ENCODE results near the genes SLC15A1 and CLYBL.

DNA sequence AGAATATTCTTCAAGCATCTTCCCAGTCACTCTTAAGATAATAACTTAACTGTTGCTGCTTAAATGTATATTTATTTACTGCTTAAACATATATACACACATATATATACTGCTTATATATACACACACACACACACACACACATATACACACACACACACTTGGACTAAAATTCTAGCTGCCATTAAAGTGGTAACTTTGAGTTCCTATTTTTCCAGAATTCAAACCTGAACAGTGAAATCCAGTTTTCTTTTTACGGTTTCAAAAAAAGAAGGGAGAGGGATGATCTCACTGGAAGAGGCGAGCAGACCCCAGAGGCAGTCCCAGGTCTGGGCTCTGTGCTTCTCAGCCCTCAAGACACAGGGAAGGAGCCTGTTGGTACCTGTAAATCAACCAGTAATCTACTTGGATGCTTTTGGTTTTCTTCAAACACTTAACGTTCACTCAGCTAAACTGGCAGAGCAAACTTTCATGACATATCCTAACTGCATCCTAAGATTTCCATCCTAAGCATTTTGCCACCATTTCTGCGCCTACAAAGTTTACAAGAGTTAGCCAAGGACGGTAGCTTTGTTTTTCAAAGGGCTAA is 1.5 kb downstream of the STK24 start:
- PRO-cap = no peak

GRCh38 chr13:98653362-98653785 is 76.5 kb upstream of the STK24 start:
- PRO-cap = unidirectional peak, minus-strand start at chr13:98653526

GRCh38 chr13:98752522-98753144 is at the start of gene SLC15A1:
Gene SLC15A1, minus strand, starts transcription at chr13:98752672.
- PRO-cap = unidirectional peak, minus-strand start at chr13:98752669

GRCh38 chr13:98881685-98882164 is 96.1 kb downstream of the DOCK9 start:
- PRO-cap = no peak

DNA sequence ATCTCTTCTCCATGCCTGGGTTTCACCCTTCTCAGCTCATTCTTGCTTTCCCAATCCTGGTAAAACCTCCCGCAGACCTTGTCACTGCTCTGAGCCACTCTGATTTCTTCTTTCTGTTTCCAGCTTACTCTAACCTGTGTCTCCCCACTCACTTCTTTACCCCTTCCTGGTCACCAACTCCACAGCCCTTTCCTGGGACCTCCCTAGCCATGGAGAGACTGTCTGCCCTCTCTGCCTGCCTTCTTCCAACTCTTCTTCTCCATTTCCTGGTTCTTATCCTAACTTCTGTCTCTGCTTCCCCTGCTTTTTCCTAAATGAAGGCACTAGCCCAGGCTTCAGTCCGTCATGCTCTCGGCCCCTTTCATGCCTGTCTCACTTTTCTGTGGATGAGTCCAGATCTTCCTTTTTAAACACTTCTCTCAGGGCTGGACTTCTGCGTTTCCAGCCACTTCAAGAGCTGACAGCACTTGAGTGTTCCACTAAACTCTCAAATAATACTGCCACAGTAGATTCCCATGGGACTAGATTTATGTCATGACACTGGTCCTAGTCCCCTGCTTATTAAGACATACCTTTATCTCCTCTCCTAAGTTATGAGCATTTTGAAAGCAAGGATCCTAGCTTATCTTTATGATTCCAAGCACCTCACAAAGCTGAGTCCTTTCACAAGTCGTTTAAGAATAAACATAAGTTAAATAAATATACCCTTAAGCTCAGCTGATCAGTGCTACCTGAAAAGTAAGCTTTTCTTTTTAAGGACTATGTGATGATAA is 31.0 kb downstream of the DOCK9 start:
- PRO-cap = no peak

- PRO-cap = no peak
These were observed 5.2 kb downstream of the DOCK9 start for GRCh38 chr13:98972357-98973318.

DNA sequence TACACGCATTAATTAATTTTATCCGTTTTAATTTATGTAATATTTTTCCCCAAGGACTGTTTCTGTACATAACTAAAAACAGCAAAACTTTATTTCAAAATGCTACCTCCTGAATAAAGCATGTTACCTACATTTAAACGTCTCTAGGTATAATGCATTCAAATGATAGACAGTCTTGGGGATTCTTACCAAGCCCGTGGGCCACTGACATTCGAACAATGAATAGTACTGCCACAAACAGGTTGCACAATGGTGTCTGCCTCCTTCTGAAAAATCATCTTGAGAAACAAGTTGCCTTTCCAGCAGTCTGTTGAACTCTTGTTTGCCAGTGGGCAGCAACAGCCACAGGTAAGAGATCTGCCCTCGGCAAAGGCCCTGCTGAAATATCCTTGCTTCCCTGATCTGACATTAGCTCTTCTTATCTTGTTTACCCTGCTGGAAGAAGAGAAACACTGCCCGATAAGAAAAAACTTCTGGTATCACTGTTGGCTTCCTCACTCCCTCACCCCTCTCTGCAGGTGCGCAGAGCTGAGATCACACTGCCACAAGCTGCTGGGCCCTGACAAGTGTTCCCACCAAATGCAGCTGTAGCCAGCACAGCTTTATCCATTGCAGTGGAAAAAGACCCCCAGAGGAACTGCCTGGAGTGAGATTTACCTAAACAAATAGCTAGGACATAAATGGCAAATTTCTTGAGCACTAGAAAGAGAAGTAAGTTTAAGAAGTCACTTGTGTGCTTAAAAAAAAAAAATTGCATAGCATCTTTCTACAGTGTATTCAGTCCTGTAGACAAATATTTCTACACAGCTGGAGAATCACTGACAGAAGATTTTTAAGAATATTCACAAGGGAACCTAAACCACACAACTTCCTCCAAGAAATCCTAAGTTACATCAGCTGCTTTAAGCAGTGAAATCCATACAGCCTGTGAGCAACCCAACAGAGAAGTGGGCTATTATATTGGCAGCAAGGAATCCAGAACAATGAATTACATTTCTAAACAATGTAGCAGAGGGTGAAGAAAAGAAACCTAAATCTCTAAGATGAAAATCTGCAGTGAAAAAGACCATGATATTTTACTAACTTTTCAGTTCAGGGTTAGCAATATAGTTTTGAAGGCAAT is 1.8 kb downstream of the DOCK9 start:
- PRO-cap = no peak

GRCh38 chr13:99086000-99087102 is 108.5 kb upstream of the DOCK9 start:
- PRO-cap = bidirectional peak, plus-strand start at chr13:99086771, minus-strand start at chr13:99086668

DNA sequence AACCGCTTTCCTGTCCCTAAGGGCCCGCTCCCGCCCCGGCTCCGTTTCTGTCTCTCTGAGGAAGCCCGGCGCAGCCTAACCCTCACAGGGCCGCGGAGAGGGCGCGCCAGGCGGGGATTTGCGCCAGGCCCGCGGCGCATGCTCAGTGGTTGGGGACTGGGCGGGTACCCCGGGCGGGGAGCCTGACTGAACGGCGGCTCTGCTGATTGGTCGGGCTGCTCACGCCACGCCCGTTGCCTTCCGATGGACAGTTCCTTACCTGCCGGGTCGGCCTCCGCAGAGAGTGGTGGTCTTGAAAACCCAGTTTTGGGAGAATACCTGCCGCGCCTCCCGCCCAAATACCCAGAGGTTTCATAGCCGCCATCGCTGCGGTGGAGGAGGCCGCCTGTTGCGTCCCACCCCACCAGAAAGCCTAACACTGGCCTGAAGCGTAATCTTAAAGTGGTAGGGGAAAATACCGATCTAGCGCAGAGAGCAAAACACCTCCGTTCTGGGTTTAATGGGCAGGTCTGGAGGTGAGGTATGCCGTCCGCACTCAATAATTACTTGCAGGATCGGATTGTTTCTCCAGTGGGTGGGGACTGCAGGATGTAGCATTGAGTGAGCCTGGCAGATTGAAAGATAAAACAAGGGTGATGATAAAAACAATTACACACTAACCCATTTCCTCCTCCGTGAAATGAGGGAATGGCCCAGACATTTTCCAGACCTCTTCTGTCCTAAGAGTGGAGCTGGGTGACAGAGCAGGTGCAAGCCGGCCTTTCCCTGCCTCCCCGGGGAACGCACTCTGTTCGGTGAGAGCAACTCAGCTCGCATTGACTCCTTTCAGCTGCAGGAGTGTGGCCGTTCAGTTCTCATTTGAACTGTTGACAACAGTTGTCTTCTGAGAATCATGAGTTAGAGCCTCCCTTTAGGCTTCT is 110.0 kb upstream of the DOCK9 start:
- PRO-cap = bidirectional peak, plus-strand start at position 236 of the sequence, minus-strand start at position 49 of the sequence

GRCh38 chr13:99196858-99197185 is 3.8 kb upstream of the UBAC2 start:
- PRO-cap = no peak

GRCh38 chr13:99214802-99215345 is 14.2 kb downstream of the UBAC2 start:
- PRO-cap = no peak

DNA sequence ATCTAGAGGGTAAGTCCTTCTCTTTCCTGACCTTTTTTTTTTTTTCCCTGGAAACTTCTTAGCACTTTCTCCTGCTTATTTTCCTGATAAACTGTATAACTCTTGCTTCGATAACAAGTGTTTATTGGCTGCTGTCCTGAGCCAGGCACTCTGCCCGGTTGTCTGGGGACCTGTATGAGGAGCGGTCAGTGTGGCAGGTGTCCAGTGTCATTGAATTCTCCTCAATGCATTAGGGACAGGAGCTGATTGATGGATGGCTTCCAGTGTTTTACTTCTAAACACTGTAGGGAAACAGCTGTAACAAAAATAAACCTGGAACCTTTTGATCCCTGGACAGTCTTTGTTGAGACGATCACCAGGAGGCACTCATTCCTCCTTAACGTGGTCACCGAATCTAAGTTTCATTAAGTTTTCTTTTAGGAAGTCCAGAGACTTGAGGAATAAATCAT is 17.8 kb downstream of the UBAC2 start:
- PRO-cap = no peak

- PRO-cap = no peak
These were observed 28.2 kb downstream of the UBAC2 start for GRCh38 chr13:99228575-99229490.

- PRO-cap = no peak
These were observed 19.5 kb upstream of the GPR18 start for GRCh38 chr13:99277543-99278222.

- PRO-cap = no peak
These were observed 5.3 kb downstream of the GPR183 start for GRCh38 chr13:99301895-99302333.

DNA sequence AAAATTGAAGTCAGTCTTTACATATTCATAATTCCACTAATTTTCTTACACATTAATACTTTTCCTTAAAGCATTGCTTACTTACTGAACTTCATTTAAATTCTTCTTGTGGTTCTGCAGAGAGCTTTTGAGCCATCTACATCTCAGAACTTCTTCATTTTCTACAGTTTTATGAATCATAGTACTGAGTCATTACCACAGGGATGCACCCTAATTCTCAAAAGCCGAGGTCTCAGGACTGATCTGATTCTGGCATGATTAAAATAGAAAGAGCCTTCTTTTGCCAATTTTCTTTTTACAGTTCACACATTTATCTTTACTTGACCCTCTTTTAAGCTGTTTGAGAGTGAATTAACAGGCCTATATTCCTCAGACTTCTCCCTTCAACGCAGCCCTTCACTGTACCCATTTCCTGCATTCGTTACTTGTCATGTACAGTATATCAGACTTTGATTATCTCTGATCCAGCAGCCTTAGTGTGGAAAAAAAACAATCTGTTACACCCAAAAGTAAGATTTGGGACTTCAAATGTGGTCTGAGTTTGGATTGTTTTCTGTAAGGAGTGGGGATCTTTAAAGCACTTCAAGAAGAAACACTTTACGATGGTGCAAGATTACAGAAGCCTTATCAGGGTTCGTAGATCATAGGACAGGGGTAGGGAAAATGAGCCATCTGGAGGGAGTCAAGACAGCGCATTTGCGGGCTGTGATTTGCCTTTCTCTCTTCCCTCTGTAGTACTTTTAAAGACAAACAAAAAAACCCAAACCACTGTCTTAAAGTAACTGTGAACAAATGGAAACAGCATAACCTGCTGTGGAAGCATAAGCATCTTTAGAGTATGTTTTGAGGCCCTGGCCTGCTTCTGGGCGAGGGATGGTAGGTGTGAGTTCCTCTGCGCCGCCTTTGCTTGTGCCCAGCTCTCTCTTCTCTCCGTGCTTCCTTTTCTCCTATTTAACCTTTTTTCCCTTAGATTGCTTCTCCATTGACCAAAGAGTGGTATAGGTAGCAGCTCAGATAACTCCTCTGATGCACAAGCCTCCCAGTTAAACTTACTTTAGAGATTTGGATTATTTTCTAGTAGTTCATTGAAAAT is 15.3 kb upstream of the GPR183 start:
- PRO-cap = no peak

DNA sequence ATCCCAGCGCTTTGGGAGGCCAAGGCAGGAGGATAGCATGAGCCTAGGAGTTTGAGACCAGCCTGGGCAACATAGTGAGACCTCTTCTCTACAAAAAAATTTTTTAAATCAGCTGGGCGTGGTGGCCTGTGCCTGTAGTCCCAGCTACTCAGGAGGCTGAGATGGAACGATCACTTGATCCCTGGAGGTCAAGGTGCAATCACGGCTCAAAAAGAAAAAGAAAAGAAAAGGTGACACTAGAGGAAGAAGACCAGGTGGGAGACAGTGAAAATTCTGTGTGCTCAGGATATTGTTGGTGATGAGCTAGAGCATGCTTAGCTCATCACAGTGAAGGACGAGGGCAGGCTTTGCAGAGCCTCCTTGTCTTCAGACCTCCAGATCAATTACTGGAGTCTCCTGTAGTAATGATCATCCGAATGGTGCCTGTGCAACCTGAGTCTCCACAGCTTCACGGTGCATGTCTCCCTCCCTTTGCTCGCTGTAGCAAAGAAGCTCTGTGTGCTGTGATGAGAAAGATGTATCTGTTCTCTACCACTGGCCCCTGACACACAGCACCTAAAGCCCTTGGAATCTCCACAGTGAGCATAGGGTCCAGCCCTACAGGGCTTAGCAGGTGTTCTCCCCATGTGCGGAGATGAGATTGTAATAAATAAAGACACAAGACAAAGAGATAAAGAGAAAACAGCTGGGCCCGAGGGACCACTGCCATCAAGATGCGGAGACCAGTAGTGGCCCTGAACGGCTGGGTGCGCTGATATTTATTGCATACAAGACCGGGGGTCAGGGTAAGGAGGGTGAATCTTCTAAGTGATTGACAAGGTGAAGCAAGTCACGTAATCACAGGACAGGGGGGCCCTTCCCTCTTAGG is 41.8 kb upstream of the GPR183 start:
- PRO-cap = no peak

DNA sequence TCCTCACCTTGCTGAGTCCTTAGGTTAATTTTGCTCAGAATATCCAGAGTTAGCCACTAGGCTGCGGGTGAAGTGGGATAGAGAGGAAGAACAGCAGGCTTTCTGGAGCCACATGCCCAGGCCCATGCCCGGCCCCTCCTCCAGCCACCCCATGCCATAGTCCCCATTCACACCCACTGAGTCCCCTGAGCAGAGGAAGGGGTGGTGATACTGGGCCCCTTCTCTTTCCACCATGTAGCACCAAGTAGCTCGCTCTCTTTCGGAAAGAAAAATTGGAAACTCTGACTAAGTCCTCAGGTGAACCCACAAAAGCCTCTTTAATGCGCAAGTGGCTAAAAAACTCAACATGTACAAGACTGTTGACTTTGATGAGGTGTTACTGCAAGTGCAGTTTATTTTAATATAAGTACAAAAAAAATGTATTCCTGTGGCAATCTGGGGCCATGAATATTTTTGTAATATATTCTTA is 76.8 kb upstream of the GPR183 start:
- PRO-cap = no peak

DNA sequence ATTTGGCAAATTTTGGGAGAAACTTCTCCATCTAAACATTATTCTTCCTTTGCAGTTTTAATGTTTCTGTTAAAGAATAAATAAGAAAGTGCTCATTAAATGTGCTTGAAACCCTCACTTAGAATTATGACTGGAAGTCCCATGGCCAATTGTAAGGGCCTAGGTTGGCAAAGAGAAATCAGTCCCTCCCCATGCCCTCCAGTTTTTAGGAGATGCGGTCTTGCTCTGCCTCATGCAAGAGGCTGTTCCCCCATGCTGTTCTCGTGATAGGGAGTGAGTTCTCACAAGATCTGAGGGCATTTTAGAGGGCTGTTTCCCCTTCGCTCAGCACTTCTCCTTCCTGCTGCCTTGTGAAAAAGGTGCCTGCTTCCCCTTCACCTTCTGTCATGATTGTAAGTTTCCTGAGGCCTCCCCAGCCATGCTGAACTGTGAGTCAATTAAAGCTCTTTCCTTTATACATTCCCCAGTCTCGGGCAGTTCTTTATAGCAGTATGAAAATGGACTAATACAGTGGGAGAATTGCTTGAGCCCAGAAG is 40.5 kb upstream of the TM9SF2 start:
- PRO-cap = no peak

DNA sequence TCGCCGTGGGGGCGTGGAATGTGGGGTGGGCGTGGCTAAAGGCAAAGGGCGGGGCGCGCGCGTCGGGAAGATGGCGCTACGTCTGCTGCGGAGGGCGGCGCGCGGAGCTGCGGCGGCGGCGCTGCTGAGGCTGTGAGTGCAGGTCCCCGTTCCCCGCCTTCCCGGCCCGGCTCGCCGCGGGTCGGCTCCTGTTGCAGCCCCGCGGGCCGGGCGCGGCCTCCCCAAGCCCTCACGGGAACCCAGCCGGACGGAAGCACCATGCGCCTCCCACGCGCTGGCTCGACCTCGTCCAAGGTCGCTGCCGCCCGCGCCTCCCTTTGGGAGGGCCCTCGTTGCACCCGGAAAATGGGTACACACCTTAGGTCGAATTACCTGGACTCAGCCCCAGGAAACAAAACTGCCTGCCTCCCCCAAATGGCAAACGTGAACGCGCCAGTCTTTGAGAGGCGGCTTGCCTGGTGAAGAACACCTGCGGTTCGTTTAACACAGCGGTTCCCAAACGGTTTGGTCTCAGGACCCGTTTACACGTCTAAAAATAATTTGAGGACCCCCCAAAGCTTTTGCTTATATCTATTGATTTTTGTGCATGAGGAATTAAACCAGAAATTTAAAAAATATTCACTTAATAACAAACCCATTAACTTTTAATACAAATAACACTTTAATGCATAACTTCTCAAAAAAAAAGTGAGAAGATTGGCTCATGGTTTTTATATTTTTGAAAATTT is at the start of gene CLYBL:
CLYBL (plus strand) TSS at position 65 of the 728 bp plus-strand sequence.
- PRO-cap = bidirectional peak, plus-strand start at position 44 of the sequence, minus-strand start outside the sequence